Osteoblast (primary cell): Measurements from ENCODE around the genes PPIAL4G, NBPF14 and H4C14.

GRCh38 chr1:147598502-147599336, 57.4 kb downstream of the BCL9 start:
- CAGE, long polyA plus RNA: no peak
- RRBS: 2% methylated on average over 14 of the region's 29 CpGs

DNA sequence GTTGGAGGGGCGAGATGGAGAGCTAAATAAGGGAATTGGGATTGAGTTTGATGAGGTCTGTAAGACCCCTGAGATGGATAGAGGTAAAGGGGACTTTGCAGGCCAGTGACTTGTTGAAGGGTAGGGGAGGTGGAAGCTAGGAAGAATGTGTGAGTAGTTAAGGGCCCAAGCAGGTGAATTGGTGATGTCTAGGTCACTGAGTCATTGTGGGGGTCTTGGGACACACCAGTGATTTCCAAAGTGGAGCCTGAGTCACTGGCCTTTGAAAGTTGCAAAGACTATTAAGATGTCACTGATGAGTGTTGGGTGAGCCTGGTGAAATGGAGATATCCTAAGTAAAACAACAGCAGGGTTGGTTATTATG, 59.4 kb downstream of the BCL9 start:
- CAGE, long polyA plus RNA: no peak
- RRBS: no CpG with 5 or more reads among the region's 1 CpG

- CAGE, long polyA plus RNA: no peak
- RRBS: no CpG with 5 or more reads among the region's 3 CpGs
These were observed 59.3 kb downstream of the ACP6 start for GRCh38 chr1:147610969-147611418.

DNA sequence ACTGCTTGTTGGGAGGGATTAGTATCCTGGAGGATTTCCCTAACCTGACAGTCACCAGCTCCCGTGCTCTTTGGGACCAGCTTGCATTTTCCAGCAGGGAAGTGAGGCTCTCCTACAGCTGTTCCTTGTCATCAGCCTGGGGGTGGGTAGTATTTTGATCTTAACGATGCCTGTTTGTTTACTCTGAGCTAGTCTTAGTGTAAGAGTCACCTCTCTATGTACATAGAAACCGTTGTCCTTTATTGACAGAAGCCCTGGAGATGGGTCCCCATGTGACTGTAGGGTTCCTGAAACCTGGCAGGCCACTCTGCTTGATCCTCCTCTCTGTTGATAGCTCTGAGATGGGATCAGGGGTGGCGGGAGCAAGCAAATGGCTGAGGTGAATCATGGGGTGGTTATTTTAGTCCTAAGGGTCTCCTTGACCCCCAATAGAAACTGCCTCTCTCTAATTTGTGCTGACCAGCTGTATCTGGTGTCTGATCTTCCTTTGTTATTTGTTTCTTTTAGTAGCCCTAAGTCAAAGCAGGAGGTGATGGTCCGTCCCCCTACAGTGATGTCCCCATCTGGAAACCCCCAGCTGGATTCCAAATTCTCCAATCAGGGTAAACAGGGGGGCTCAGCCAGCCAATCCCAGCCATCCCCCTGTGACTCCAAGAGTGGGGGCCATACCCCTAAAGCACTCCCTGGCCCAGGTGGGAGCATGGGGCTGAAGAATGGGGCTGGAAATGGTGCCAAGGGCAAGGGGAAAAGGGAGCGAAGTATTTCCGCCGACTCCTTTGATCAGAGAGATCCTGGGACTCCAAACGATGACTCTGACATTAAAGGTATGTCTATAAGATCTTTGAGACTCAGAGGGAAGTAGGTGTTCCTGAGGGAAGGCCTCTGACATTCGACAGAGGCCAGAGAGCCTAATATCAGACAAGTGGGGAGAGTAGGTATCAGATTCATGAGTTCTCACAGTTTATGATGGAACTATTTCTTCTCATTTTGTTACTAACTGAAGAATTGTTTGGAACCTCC, 57.6 kb downstream of the ACP6 start:
- CAGE, long polyA plus RNA: no peak
- RRBS: no CpG with 5 or more reads among the region's 10 CpGs

GRCh38 chr1:147758784-147759346, 1.5 kb downstream of the GJA5 start:
- CAGE, long polyA plus RNA: no peak
- RRBS: no CpG with 5 or more reads among the region's 19 CpGs

- CAGE, long polyA plus RNA: no peak
- RRBS: no CpG with 5 or more reads among the region's 16 CpGs
These were observed 13.0 kb upstream of the GJA5 start for GRCh38 chr1:147773062-147774140.

DNA sequence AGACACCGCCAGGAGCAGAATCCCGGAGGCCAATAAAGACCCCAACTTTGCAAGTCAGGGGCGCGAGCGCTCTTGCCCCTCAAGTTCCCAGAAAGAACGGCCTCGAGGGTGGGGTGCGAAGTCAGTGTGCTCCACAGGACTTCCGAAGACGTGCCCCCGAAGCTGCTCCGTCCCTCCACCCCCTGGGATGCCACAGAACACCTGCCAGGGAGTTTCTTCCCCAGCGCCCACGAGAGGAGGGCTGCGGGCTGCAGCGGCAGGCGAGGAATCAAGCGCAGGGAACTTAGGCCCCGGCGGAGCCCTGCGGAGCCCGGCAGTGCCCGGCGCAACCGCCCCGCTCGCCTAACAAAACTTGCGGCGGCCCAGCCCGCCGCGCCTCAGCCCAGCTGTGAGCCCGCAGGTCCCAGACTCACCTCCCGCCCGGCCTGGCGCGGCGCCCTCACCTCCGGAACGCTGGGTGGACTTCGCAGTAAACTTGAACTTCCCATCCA, 729 bp downstream of the NBPF11 start:
- CAGE, long polyA plus RNA: no peak
- RRBS: no CpG with 5 or more reads among the region's 41 CpGs

DNA sequence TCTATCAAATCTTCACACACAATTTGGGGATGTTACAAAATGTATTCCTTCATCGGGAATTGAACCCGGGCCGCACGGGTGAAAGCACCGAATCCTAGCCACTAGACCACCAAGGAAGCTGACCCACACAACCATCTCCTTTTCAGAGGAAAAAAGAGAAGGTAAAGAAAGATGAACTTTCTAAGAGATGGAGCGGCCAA, 156.7 kb upstream of the NBPF11 start:
- CAGE, long polyA plus RNA: no peak
- RRBS: no CpG with 5 or more reads among the region's 6 CpGs

DNA sequence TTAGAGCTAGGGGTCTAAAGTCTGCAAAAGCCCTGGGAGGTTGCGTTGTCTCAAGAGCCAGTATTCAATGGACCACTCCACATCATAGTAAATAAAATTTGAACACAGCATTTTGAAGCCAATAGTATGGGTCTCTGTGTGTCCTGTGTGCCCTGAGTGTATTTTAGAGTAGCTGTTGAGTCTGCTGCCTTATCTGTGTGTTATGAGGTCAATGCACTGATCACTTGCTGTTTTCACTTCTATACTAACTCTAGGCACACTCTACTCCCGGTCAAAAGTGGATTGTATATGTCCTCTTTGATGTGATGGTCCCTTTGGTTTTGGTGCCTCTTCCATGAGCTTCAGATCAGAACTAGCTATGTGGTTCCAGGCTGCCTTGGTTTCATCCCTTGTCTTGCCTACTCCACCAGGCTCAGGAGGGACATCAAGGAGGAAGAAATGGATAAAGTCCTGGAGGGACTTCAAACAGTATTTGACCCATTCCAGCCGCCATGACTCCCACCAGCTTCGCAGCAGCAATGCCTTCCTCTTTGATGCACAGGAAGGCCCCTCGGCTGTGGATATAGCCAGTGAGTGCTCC, 57.9 kb downstream of the PPIAL4G start:
- CAGE, long polyA plus RNA: no peak
- RRBS: no CpG with 5 or more reads among the region's 5 CpGs

GRCh38 chr1:148483099-148483349, at the start of gene PPIAL4G:
TSS of gene PPIAL4G (minus strand) at chr1:148483302.
- CAGE, long polyA plus RNA: no peak
- RRBS: no CpG with 5 or more reads among the region's 11 CpGs

DNA sequence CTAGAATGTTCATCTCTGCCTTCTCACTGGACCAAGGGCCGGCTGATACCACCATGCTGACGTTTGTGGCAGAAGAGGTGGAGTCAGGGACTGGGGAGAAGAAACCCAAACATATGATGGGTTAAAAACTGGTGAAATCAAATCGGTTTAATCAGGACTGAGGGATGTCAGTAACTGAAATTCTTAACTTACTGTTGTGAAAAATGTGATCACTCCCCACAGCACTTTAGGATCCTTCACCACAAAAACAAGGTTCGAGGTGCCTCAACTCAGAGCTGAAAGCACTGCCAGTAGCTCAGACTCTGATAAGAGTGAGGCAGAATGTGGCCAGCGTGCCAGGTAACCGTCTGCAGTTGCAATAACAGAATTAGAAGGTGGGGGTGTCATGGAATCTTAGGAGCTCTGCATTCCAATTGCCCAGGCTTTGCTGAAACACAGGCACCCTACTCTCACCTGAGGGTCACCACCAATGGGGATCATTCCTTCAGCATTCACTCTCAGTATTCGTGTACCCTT, at the start of gene NBPF14:
NBPF14 (minus strand) TSS at position 349 of the 516 bp plus-strand sequence.
- CAGE, long polyA plus RNA: no peak
- RRBS: no CpG with 5 or more reads among the region's 7 CpGs

GRCh38 chr1:149102333-149102595, 1.1 kb downstream of the NBPF9 start:
- CAGE, long polyA plus RNA: no peak
- RRBS: no CpG with 5 or more reads among the region's 3 CpGs

DNA sequence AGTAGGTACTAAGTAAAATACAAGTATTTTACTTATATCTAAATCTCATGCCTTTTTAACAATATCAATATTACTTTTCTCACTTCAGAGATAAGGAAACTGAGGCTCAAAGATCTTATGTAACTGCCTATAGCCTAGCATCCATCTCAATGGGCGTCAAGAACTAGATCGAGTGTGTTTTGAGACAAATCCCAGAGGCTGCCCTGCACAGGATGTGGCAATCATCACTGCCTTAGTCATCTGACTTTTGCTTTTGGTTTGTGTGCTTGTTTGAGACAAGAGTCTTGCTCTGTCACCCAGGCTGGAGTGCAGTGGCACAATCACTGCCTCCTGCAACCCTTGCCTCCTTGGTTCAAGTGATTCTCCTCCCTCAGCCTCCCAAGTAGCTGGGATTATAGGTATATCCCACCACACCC, 57.1 kb upstream of the NBPF9 start:
- CAGE, long polyA plus RNA: no peak
- RRBS: no CpG with 5 or more reads among the region's 2 CpGs

- CAGE, long polyA plus RNA: no peak
- RRBS: no CpG with 5 or more reads among the region's 74 CpGs
These were observed at the start of gene H4C14 for GRCh38 chr1:149832077-149833024. TSS of gene H4C14 (plus strand) at chr1:149832657.

- CAGE, long polyA plus RNA: no peak
- RRBS: no CpG with 5 or more reads among the region's 7 CpGs
These were observed 1.9 kb upstream of the H2AC19 start for GRCh38 chr1:149848698-149849649.

DNA sequence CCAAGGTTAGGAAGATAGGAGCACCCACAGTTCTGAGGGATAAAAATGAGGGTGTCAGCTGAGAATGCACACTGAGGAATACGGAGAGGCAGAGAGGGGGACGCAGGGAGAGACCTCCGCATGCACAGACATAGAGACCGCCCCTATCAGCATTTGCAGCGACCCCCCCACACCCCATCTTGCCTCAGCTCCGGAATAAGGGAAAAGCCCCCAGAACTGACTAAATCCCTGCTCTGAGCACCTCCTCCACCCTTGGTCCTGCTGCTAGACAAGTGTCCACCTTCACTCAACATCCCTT, 846 bp downstream of the SV2A start:
- CAGE, long polyA plus RNA: no peak
- RRBS: 0% methylated on average over 1 of the region's 6 CpGs

- CAGE, long polyA plus RNA: no peak
- RRBS: no CpG with 5 or more reads among the region's 6 CpGs
These were observed 4.2 kb downstream of the MTMR11 start for GRCh38 chr1:149932481-149932788.

- CAGE, long polyA plus RNA: no peak
- RRBS: no CpG with 5 or more reads among the region's 6 CpGs
These were observed 7.1 kb upstream of the MTMR11 start for GRCh38 chr1:149943752-149944133.

DNA sequence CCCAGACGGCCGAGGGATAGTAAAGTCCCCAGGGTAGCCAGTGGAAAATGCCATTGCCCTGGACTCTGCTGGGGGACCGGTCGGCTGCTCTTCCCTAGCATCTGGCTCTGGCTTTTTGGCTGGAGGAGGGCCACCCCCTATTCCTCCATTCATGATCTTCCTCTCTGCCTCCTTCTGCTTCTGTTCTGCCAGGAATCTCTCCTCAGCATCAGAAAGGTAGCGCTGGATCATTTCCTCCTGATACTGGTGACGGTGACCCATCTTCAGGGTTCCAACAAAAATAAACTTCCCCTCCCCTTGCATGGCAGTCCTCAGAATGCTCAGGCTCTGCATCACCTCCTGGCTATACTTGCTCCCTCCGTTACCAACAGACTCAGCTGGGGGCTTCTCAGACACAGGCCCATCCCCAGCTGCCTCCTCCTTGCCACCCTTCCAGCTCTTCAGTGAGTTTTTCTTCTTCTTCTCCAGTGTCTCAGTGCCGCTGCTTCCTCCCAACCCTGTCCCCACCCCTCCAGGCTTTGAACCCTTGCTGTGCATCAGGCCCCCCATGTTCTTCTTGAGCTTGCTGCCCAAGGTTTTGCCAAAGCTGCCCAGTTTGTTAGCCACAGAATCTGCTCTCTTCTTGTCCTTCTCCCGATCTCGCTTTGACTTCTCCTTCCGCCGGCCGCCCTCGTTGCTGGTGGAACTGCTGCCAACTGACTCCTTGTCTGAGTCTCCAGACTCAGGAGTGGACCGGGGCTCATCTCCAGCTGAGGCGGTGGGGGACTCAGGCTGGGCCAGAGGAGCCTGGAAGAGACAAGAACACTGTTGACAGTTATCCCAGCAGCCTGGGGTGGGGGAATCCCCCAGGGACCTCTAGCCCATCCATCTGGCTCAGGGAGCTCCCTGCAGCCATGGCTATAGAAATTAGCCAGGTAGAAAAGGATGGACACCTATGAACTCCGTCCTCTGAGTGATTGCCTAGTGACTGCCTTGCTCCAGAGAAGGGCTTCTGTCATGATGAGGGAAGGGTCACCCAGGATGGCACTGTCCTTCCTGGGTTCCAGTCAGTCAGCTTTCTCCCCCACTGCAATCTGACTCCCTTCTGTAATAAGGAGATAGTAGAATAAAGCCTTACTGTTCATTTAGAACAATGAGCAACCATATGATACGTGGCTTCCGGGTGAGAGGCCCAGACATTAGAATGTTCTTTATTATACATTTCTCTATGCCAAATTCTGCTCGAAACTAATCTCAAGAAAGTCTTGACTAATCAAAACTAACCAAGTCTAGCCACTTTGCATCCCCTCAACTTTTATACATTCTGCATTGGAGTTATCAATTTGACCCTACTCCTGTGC, 8.1 kb upstream of the MTMR11 start:
- CAGE, long polyA plus RNA: no peak
- RRBS: 76% methylated on average over 6 of the region's 20 CpGs

DNA sequence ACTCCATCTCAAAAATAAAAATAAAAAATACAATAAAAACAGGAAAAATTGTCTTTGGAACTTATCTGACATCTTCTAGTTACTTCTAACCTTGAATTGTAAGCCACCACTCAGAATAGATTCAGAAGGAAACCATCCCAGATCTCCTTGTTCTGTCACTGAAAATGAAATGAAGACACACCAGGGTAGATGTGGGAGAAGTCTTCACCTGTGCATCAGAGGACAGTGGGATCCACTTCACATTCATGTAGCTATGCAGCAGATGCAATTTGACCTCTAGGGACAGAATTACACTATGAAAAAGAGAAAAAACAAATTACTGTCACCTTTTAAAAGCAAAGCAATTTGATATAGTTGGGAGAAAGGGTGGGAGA, 10.4 kb upstream of the MTMR11 start:
- CAGE, long polyA plus RNA: no peak